Right lobe of liver (tissue), 4 donors: ENCODE results near the genes ZNF385A, OR6C75 and ERBB3.

DNA sequence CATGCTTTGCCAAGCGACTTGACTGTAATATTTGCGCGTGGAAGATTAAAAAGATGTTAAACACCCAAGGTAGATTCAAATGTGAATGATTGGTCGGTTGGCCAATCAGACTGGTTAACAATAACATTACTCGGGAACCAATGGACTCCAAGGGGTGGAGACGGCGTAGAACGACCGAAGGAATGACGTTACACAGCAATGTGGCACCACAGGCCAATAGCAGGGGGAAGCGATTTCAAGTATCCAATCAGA lies 202 bp upstream of the HNRNPA1 start:
- PRO-cap, 4 experiments = peak in 3 of 4 experiments; most common minus-strand start position 112 of the sequence (in 3)
- RAMPAGE, long total RNA, 2 experiments = no peak in any of the 2 experiments

GRCh38 chr12:54285680-54286693 lies 5.5 kb downstream of the HNRNPA1 start:
- PRO-cap, 4 experiments = peak in 1 of 4 experiments; most common plus-strand start chr12:54286107 (in 1)
- RAMPAGE, long total RNA, 2 experiments = no peak in any of the 2 experiments

GRCh38 chr12:54384401-54385490 lies at the start of gene ZNF385A:
Gene ZNF385A (minus strand): TSS chr12:54384733.
- PRO-cap, 4 experiments = peak in 3 of 4 experiments; most common plus-strand start chr12:54385384 (in 3); most common minus-strand start chr12:54384673 (in 1)
- RAMPAGE, long total RNA, 2 experiments = start-site peak on the minus strand in 2 of 2 experiments, at chr12:54384664-54384751 at its widest, 26 to 44 reads per replicate

GRCh38 chr12:54388731-54390032 lies 4.6 kb upstream of the ZNF385A start:
- PRO-cap, 4 experiments = no peak in any of the 4 experiments
- RAMPAGE, long total RNA, 2 experiments = no peak in any of the 2 experiments

GRCh38 chr12:54429232-54429633 lies 10.2 kb upstream of the ITGA5 start:
- PRO-cap, 4 experiments = no peak in any of the 4 experiments
- RAMPAGE, long total RNA, 2 experiments = no peak in any of the 2 experiments

- PRO-cap, 4 experiments = peak in 3 of 4 experiments; most common minus-strand start chr12:54439747 (in 2)
- RAMPAGE, long total RNA, 2 experiments = no peak in any of the 2 experiments
Measured at GRCh38 chr12:54439406-54439918, 20.4 kb upstream of the ITGA5 start.

DNA sequence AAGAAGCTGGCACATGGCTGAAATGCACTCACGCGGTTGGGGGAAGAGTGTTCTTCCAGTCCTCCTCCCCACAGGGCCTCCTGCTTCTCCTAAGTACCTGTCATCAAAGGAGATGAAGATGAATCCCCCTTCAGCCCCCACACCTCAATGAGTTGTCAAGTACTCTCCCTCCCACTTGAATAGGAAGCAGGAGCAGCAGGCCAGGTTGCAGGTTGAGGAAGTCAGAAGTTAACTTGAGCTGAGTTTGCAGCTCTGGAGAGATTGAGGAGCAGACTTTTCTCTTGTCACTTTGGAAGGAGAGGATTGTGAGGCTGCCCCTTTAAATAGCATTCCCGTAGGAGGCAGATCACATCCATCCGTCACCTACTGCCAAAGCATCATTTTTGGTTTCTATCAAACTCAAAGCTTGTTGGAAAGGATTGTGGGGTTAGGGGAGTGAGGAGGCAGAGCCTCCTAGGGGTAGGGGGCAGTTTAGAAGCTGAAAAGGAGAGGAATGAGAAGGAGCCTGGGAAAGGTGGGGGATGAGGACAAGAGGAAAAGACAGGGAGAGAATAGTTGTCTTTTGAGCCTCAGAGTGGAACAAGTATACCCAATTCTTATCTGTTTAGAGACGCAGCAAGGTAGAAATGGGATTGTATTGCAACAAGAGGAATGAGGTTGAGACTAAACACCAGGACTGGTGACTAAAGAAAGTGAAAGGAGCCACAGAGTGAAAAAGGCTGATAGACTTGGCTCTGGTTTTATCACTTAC lies 2.6 kb upstream of the PDE1B start:
- PRO-cap, 4 experiments = no peak in any of the 4 experiments
- RAMPAGE, long total RNA, 2 experiments = no peak in any of the 2 experiments

GRCh38 chr12:54723559-54723758 lies 75.3 kb upstream of the DCD start:
- PRO-cap, 4 experiments = no peak in any of the 4 experiments
- RAMPAGE, long total RNA, 2 experiments = no peak in any of the 2 experiments

DNA sequence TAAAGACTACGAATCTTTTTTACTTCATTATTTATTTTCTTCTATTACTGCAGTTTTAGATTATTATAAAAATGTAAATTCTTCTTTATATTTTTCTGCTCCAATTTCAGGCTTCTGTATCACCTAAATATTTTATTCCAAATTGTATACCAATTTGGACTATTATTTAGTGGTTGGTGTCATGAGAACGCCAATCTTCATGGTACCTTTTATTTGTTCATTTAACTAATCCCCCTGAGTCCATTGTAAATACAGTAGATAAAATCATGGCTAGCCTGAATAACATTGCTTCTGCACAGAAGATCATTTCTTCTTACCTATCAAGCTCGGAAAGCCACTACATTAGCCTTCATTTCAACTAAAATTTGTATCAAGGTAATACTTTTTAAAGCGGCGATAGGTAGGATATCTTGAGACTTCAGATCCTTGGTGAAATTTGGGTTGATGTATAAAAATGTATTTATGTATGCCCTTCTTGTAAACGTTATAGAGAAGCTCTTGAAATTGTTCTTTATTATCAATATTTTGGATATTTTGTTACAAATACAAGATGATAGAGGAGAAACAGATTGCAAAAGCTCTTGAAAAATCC lies at the start of gene OR6C75:
Gene OR6C75, plus strand, starts transcription at position 326 of the 592 bp plus-strand sequence.
- PRO-cap, 4 experiments = no peak in any of the 4 experiments
- RAMPAGE, long total RNA, 2 experiments = no peak in any of the 2 experiments

GRCh38 chr12:55483759-55484111 lies 8.4 kb upstream of the OR6C68 start:
- PRO-cap, 4 experiments = no peak in any of the 4 experiments
- RAMPAGE, long total RNA, 2 experiments = no peak in any of the 2 experiments

DNA sequence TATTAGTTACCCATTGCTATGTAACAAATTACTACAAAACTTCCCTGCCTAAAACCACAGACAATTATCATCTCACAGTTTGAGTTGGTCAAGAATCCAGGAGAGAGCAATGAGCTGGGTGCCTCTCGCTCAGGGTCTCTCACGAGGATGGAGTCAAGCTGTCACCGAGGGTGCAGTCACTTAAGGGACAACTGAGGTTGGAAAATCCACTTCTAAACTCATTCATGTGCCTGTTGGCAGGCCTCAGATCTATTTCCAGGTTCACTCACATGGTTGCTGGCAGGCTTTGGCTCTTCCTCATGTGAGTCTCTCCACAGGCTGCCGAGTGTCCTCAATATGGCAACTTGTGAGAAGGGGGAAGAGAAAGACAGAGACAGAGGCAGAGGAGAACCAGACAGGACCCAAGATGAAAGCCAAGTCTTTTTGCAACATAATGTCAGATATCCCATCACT lies 10.6 kb upstream of the OR10P1 start:
- PRO-cap, 4 experiments = no peak in any of the 4 experiments
- RAMPAGE, long total RNA, 2 experiments = no peak in any of the 2 experiments

DNA sequence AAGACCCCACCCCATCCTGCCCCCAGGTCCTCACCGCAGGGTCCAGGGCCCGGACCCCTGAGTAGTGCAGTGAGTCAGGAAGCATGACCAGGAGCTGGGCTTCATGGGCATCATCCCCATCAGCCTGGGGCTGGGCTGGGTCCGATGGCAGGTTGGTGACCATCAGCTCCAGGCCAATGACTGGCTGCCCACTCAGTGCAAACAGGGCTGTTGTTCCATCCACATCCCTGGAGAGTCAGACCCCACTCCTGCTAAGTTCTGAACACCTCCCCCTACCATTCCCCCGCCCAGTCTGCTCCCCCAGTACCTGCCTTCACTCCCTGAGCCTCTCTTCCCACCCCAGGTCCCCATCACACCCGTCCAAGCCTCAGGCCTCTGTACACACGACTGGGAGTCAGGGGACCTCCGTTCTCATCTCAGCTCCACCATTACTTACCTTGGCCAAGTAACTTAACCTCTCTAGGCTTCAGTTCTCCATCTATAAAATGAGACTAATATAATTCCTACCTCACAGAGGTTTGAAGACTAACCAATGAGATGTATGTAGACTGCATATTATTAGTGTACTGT lies 12.9 kb downstream of the ITGA7 start:
- PRO-cap, 4 experiments = no peak in any of the 4 experiments
- RAMPAGE, long total RNA, 2 experiments = no peak in any of the 2 experiments

GRCh38 chr12:55755183-55756153 lies 12.5 kb downstream of the GDF11 start:
- PRO-cap, 4 experiments = no peak in any of the 4 experiments
- RAMPAGE, long total RNA, 2 experiments = no peak in any of the 2 experiments

GRCh38 chr12:55835622-55836458 lies 6.5 kb upstream of the DNAJC14 start:
- PRO-cap, 4 experiments = no peak in any of the 4 experiments
- RAMPAGE, long total RNA, 2 experiments = no peak in any of the 2 experiments

DNA sequence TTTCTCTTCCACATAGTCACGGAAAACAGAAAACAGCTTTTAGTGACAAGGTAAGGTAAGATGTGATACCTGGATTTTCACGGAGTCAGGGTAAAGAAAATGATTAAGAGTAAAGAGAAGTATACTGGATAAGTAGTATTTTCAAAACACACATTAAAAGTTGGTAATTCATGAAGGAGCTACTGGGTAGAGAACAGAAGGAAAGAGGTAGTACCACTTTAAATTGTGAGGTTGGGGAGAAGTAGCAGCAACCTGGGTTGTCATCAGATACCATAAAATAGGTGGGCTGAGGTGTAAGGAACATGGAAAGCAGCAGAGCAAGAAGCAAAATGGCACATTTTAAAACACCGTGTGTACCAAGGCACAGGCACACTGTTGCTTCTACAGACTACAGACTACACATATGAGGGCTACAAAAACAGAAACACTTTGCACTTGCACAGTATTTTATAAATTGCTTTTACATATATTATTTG lies 1.9 kb downstream of the PYM1 start:
- PRO-cap, 4 experiments = no peak in any of the 4 experiments
- RAMPAGE, long total RNA, 2 experiments = no peak in any of the 2 experiments

DNA sequence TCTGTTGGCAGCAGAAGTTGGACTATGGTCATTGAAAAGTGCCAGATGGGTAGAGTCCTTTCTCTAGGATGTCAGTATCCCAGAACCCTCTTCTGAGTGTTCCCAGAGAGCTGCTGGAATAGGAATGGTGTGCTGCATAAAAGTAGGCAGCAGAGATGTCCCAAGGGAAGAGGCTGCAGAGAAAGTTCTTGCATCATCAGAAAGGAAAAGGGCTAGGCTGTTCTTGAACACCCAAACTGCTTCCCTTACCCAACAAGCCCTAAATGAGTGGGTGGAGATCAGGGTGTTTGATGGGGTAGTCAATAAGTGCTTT lies 3.4 kb downstream of the DGKA start:
- PRO-cap, 4 experiments = no peak in any of the 4 experiments
- RAMPAGE, long total RNA, 2 experiments = no peak in any of the 2 experiments

DNA sequence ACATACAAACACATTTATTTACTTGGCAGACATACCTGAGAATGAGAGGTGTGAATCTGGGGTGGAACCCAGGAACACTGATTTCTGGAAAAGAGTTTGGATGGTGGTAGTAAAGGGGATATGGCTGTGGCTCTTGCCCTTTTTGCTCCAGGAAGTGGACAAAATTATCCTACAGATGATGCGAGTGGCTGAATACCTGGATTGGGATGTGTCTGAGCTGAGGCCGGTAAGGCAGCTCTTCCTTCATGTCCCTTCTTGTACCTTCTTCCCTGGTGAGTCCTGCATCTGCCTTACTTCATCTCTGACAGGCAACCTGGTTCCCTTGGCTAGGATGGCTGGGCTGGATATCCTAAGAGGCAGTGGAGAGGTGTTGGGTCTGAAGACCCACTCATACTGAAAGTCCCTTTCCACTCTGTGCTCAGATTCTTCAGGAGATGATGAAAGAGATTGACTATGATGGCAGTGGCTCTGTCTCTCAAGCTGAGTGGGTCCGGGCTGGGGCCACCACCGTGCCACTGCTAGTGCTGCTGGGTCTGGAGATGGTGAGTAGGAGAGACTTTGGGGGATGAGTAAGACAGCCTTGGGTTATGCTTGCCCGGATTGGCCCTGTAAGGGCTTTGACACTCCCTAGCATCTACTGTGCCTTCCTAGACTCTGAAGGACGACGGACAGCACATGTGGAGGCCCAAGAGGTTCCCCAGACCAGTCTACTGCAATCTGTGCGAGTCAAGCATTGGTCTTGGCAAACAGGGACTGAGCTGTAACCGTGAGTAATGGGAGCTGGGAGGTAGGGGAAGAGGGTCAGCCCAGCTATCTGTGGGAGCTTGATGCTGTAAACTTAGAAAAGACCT lies 8.0 kb downstream of the DGKA start:
- PRO-cap, 4 experiments = no peak in any of the 4 experiments
- RAMPAGE, long total RNA, 2 experiments = no peak in any of the 2 experiments

GRCh38 chr12:55973199-55973890 lies 533 bp upstream of the RAB5B start:
- PRO-cap, 4 experiments = peak in 4 of 4 experiments; most common plus-strand start chr12:55973466 (in 1); most common minus-strand start chr12:55973663 (in 4)
- RAMPAGE, long total RNA, 2 experiments = no peak in any of the 2 experiments

DNA sequence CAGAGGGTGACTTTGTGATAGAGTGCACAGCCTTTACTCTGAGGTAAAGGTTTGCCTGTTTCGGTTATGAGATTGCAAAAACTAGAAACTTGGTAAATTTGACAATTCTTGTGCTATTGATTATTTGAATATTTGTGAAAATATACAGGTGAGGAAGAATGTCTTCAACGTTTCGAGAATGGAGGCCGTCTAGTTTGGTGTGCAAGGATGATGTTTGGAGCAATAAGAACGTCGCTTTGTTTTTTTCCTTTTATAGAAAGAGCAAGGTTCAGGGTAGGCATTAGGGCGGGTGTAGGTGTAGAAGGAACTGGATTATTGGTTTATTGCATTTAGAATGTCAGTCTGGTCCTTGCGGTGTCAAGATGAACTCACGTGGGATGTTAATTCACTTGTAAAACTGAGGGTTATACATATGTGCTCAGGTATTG lies 1.1 kb downstream of the RPS26 start:
- PRO-cap, 4 experiments = no peak in any of the 4 experiments
- RAMPAGE, long total RNA, 2 experiments = no peak in any of the 2 experiments

- PRO-cap, 4 experiments = peak in 4 of 4 experiments; most common plus-strand start chr12:56080114 (in 3); most common minus-strand start chr12:56079967 (in 4)
- RAMPAGE, long total RNA, 2 experiments = start-site peak on the plus strand in 2 of 2 experiments, at chr12:56080106-56080198 at its widest, 155 to 327 reads per replicate
Measured at GRCh38 chr12:56079690-56080264, at the start of gene ERBB3. Gene ERBB3 (plus strand): TSS chr12:56080165.